Metanephros (tissue), 2 donors: ENCODE results near the genes TUBGCP3, ATP4B and GRK1.

DNA sequence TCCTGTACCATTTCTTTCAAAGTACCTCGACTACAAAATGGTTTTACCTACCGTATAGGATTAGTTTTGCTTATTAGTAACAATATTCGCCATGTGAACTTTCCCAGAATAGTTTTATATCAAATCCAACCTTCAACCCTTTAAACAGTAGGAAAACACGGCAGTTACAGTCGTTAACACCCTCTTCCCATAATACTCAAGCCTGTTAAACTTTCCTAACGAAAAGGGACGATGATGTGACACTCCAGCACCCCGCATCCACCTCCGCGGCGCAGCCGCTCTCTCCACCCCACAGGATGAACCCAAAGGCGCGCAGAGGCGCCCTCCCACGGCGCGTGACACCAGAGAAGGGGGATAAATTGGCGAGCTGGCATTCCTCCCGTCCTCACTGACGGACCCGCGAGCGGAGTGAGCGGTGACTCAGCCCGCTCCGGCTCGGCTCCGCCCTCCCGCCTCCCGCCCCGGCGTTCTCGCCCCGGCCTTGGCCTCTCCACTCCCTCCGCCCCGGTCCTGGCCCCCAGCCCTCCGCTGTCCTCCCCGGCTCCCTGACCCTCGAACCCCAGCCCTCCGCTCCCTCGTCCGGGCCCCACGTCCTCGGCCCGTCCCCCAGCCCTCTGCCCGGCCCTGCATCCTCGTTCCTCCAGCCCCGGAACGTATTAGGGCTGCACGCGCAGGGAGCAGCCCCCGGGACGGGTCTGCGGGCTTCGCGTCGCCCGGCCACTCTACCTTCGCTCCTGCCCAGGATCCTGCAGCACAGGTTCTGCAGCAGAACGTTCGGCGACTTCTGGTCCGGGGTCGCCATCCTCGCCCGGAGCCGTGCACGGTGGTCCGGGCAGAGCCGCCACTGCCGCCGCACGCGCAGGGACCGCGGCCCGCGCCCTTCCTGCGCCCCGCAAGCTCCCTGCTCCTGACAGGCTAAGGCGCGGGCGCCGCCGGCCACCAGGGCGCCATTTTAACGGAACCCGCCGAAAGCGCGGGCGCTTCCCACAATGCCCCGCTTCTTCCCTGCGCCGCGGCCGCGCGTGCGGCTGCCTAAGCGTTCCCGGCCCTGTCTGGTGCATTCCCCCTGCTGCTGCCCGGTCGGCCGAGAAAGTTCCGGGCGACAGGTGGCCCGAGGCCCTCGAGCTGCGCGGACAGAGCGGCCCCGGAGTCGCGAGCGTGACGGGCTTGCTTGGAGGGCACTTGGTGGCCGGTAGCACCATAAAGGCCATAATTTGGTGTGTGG lies at the start of gene TUBGCP3:
Gene TUBGCP3, minus strand, starts transcription at position 975 of the 1,225 bp plus-strand sequence.
- RAMPAGE, long total RNA = no peak

GRCh38 chr13:112605567-112606041 lies 17.7 kb upstream of the TUBGCP3 start:
- RAMPAGE, long total RNA = no peak

GRCh38 chr13:112735491-112735910 lies 45.7 kb downstream of the ATP11A start:
- RAMPAGE, long total RNA = no peak

DNA sequence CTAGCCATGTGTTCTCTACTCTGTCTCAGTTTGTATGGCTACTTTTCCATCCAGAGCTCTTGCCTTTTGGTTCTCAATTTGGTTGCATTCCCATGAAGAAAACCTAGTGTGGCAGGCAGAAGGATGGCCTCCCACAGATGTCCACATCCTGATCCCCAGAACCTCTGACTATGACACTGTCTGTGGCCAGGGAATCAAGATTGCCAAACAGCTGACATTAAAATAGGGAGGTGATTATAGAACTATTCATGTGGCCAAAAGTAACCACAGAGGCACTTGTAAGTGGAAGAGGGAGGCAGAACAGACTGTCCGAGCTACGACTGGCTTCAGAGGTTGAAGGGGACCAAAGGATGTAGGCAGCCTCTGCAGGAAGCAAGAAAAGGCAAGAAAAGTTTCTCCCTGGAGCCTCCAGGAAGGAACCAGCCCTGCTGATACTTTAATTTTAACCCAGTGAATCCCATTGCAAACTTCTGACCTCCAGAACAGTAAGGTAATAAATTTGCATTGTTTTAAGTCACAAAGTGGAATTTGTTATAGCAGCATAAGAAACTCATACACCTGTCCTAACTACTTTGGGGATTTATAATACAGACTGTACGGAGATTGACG lies 106.4 kb downstream of the ATP11A start:
- RAMPAGE, long total RNA = no peak

DNA sequence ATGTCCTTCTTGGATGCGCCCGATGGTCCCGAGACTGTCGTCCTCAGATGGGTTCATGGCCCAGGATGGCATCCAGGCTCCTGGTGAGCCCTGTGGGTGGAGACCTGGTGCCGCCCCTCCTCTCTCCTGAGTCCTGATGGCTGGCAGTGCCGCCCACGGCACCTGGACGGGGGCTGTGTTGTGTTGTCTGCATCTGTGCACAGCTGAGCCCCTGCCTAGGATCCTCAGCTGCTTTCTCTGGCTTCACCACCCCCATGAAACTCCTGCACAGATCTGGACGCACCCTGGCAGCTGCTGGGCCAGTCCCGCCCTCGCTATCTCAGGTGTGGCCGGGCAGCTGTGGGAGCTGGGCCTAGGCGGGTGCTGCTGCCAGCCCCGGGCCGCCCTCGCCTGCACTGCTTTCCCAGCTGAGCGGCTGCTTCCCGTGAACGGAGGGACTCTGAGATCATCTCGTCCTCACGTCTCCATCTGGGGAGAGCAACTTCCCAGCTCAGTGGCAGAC lies 27.7 kb downstream of the MCF2L start:
- RAMPAGE, long total RNA = no peak

DNA sequence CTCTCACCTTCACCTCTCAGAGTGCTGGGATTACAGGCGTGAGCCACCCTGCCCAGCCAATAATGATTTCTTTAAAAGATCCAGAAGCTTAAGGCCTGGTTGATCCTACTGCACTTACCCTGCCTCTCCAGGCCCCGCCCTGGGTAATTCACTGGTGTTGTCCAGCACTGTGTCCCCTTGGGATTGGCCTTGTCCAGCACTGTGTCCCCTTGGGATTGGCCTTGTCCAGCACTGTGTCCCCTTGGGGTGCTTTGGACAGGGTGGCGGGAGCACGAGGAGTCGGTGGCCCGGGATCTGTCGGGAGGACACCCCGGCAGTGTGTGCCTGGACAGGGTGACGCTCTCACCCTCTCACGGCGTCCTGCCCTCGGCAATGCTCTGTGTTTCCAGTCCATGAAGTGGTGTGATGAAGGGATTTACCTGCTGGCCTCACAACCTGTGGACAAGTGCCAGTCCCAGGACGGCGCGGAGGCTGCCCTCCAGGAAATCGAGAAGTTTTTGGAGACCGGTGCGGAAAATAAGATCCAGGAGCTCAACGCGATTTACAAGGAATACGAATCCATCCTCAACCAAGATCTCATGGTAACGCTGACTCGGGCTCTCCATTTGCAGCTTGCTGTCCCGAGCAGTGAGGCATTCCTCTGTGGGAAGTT lies 29.9 kb upstream of the F7 start:
- RAMPAGE, long total RNA = no peak

- RAMPAGE, long total RNA = no peak
These were observed 36.3 kb downstream of the CUL4A start for GRCh38 chr13:113245757-113246143.

- RAMPAGE, long total RNA = no peak
These were observed 35.1 kb upstream of the GRTP1 start for GRCh38 chr13:113398854-113399570.

DNA sequence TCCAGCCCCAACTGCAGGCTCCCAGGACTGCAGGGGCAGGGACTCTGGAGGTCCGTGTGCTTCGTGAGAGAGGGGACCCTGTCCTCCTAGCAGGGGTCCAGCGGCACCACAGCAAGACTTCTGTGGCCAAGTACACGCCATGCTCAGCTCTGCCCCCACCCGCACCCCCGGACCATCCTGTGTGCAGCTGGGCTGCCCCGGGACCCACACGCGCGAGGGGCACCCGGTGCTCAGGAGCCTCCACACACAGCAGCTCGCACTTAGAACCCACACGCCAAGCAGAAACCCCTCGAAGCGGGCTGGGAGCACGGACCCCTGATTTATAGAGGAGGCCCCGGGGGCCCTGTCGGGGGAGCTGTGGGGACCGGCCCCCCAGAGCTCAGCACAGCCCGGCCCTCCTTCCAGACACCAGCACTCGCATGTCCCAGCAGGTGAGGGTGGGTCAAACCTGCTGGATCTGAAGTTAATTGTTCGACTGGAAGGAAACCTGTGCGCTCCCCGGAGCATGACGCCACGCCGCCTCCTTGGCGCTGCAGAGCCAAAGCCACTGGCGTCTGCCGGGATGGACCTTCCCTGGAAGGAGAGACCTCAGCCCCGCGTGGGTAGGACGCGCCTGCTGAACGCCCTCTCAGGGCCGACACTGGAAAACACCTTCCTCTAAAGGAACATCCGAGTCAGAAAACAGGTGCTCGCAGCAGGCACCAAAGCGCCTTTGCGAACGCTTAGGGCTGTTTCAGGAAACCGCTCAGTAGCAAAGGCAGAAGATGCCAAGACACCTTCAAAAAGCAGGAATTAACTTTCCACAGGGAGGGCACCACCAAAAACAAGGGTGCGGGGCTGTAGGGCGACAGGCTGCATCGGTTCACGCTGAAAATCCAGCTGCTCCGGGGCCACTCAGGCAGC lies 37.6 kb upstream of the GRTP1 start:
- RAMPAGE, long total RNA = no peak

- RAMPAGE, long total RNA = no peak
These were observed 41.9 kb downstream of the ADPRHL1 start for GRCh38 chr13:113411256-113411996.

GRCh38 chr13:113417174-113417755 lies 36.0 kb downstream of the ADPRHL1 start:
- RAMPAGE, long total RNA = no peak

- RAMPAGE, long total RNA = no peak
These were observed 6.9 kb downstream of the DCUN1D2 start for GRCh38 chr13:113483330-113484363.

- RAMPAGE, long total RNA = no peak
These were observed 1.0 kb downstream of the DCUN1D2 start for GRCh38 chr13:113489046-113490326.

DNA sequence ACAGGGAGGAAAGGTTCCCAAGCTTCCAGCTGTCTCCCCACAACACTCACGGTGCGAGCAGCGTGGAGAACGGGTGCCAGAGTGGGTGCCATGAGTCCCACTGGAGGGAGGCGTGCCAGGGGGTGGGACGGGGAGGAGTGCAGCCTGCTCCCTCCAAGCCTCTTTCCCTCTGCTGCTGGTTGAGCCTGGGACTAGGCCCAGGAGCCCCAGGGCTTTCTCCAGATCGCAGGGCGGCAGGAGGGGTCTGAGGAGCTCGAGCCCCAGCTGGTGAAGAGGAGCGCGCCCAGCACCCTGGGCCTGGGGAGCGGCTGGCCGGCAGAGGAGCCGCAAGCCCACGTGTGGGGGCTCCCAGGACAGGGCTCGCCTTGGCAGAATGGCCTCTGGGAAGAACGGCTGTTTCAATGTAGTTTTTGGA lies 11.8 kb downstream of the TMCO3 start:
- RAMPAGE, long total RNA = no peak

GRCh38 chr13:113657965-113658267 lies at the start of gene ATP4B:
Gene ATP4B (minus strand): TSS chr13:113658198.
- RAMPAGE, long total RNA = no peak

DNA sequence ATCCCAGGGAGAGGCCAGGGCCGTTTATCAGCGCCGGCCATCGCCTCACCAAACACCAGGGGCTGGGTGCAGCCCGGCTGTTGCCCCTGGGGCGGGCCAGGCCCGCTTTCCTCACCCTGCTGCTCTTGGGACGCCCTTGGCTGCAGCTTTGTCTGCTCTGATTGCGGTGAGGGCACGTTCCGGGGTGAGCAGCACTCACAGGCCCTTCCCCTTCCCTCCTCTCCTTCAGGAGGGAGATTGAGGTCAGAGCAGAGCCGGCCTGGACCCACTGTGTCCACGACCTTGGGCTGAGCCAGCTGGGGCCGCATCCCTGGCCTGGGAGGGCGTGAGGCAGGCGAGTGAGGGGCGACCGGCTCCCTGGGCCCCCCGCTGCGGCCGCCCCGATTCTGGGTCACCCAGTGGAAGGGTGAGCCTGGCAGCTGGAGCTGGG lies 285 bp upstream of the ATP4B start:
- RAMPAGE, long total RNA = no peak

DNA sequence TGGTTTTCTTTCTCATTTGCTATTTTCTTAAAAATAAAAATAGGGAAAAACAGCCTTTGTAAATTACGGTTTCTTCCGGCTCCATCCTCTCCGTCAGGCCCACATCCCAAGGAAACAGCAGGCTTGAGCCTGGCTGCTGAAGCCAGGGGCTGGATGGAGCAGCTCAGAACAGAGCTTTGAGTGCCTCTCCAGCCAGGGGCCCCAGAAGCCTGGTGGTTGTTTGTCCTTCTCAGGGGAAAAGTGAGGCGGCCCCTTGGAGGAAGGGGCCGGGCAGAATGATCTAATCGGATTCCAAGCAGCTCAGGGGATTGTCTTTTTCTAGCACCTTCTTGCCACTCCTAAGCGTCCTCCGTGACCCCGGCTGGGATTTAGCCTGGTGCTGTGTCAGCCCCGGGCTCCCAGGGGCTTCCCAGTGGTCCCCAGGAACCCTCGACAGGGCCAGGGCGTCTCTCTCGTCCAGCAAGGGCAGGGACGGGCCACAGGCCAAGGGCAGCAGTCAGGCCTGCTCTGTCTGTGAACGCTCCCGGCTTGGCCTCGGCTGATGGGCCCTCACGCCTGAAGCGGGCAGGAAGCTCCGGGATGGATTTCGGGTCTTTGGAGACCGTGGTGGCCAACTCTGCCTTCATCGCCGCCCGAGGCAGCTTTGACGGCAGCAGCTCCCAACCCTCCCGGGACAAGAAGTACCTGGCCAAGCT lies at the start of gene GRK1:
Gene GRK1, plus strand, starts transcription at position 412 of the 695 bp plus-strand sequence.
- RAMPAGE, long total RNA = no peak

DNA sequence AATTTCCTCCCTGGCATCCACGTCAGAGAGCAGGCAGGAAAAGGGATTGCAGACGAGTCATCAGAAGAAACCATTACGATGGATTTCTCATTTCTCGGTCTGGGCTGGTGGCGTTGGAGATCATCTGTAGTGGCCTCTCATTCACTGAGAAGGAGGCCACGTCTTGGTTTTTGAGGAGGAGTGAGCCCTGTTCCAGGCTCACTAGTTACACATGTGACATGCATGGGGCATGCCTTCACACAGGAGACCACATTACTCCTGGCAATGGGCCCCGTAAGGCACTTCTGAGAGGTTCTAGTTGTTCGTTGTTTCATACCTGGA lies 27.7 kb downstream of the TMEM255B start:
- RAMPAGE, long total RNA = no peak

- RAMPAGE, long total RNA = no peak
These were observed 41.9 kb downstream of the GAS6 start for GRCh38 chr13:113821879-113822439.

DNA sequence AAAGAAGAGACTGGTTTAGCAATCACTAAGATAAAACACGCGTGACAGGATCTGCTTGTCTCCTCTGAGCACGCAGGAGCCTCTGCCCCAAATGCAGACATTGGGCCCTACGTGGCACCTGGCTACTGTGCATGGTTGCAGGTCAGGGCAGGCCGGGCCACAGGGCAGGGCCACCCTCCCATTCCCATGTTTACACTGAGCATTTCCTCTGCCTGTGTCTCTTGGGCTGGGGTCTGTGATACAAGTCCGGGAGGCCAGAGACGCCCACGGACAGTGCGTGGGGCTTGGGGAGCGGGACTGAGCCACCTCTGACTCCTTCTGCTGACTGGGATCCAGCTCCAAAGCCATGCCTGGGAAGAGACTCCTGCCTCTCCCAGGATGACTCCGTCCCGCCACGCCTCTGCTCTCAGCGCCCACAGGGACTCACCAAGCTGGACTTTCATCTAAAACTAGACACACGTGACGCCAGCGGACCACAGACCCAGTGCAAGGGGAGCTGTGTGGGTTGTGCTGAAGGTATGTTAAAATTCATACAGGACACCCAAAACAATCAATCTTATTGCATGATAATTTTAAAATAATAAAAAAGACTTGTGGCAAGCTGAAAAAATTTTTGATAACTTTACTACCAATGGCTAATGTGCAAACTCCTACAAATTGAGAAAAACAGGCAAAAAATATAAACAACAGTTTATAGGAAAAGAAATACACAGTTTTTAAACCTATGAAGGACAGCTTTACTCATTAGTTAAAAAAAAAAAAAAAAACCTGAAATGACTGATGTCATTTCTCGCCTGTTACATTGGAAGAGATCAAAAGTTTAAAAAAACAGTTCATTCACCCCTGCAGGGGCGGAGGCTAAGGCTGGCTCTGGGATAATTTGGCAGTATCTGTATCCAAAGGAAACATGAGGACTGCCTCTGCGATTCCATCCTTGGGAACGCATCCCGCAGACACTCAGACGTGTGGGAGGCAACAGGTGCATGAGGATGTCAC lies 18.6 kb downstream of the GAS6 start:
- RAMPAGE, long total RNA = no peak